Measurements from ENCODE around the genes ZNF561, FBXL12, RDH8 and PPAN.

GRCh38 chr19:8445940-8446528 lies 1.3 kb downstream of the HNRNPM start:
- PRO-cap: no peak

GRCh38 chr19:8527285-8527826 lies 13.4 kb upstream of the ZNF414 start:
- PRO-cap: no peak

DNA sequence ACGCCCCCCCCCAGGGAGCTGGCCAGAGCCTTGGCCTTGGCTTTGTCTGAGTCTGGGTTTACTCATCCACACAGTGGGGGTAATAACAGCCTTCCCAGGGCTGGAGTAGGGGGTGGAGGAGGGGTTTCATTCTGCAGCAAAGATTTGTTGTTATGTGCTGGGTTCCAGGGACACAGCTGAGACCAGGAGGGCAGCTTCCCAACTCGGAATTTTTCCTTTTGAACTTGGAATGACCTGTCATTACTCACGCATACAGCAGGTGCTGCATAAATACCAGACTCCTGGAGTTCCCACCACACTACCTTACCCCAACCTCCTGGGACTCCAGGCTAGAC lies 1.4 kb upstream of the ADAMTS10 start:
- PRO-cap: unidirectional peak, minus-strand start at position 54 of the sequence

GRCh38 chr19:9039787-9040192 lies 47.1 kb upstream of the OR1M1 start:
- PRO-cap: no peak

GRCh38 chr19:9621101-9622133 lies at the start of gene ZNF561:
Gene ZNF561, minus strand, starts transcription at chr19:9621232.
- PRO-cap: bidirectional peak, plus-strand start at chr19:9621298, minus-strand start at chr19:9621231; bidirectional peak, plus-strand start at chr19:9621911, minus-strand start at chr19:9621795

DNA sequence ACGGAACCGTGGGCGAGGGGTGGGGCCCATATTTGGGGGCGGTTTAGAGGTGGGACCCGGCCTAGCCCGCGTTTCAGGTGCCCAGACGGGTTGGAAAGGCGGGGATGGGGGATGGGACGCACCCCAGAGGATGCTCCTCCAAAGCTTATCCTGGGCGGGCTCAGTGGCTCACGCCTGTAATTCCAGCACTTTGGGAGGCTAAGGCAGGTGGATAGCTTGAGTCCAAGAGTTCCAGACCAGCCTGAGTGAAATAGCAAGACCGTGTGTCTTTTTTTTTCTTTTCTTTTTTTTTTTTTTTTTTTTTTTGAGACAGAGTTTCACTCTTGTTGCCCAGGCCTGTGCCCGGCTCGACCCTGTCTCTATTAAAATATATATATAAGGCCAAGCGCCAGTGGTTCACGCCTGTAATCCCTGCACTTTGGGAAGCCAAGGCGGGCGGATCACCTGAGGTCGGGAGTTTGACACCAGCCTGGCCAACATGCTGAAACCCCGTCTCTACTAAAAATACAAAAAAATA lies 442 bp upstream of the ZNF562 start:
- PRO-cap: no peak

DNA sequence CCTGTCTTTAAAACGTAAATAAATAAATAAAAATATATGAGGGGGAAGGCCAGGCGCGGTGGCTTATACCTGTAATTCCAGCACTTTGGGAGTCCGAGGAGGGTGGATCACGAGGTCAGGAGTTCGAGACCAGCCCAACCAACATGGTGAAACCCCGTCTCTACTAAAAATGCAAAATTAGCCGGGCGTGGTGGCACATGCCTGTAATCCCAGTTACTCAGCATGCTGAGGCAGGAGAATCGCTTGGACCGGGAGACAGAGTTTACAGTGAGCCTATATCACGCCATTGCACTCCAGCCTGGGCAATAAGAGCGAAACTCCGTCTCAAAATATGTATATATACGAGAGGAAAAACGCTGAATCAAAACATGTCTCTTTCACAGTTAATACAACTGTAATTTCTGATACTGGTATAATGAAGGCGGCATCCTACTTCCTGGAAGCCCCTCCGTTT lies 903 bp downstream of the ZNF846 start:
- PRO-cap: no peak

DNA sequence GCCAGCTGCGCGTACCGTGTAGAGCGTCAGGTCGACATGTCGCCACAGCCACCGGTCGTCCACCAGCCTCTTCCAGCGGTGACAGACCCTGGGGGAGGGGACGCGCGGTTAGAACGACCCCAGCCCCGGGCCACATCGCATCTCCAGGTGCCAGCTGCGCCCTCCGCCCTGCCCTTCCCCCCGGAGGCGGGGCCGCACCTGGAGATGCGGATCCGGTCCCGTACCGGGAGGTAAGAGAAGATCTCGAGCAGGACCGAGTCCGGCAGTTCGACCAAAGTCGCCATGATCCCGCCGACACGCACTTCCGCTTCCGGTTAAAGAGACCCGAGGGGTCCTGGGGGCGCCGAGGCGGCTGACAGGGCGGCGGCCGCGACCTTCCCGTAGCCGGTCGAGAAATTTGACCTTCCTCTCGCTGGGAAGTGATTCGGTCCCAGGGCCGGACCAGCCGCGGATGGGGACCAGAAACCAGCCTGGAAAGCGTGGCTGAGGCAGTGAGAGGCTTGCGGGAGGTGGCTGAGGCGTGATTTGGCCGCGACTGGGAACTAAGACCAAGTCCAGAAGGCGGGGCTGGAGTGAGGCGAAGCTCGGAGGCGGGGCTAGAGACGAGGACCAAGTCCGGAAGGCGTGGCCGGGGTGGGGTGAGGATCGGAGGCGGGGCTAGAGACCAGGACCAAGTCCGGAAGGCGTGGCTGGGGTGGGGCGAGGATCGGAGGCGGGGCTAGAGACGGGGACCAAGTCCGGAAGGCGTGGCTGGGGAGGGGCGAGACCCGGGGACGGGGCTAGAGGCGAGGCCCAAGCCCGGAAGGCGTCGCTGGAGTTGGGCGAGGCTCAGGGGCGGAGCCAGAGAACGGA lies at the start of gene FBXL12:
TSS of gene FBXL12 (minus strand) at position 550 of the 852 bp plus-strand sequence.
- PRO-cap: bidirectional peak, plus-strand start at position 317 of the sequence, minus-strand start at position 300 of the sequence; bidirectional peak, plus-strand start at position 763 of the sequence, minus-strand start at position 544 of the sequence

DNA sequence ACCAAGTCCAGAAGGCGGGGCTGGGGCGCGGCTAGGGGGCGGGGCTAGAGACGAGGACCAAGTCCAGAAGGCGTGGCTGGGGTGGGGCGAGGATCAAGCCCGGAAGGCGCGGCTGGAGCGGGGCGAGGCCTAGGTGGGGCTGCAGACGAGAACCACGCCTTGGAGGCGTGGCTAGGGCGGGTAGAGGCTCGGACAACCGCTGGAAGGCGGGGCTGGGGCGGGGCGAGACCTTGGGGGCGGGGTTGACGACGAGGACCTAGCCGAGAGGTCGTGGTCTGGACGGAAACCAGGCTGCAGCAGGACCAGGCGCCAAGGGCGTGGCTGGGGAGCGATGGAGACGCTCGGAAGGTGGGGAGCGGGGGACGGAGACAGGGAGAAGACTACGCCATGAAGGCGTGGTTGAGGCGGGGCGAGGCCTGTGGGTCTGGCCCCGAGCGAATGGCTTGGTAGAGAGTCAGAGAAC lies 534 bp upstream of the FBXL12 start:
- PRO-cap: unidirectional peak, plus-strand start at position 284 of the sequence

GRCh38 chr19:10013246-10013767 lies at the start of gene RDH8:
Gene RDH8, plus strand, starts transcription at chr19:10013483.
- PRO-cap: no peak

DNA sequence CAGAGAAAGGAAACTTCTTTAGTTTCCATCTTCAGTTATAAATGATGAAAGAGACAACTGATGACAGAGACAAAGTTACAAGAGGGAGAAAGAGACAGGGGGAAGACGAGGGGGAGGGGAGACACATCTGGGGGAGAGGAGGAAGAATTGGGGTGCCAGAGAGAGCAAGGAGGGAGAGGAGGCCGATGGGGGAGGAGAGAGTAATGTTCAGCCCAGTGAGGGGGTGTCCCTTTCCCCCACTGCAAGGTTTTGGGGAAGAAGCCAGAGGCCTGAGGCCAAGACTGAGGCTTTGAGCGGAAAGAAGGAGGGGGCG lies 699 bp upstream of the PPAN start:
- PRO-cap: no peak

DNA sequence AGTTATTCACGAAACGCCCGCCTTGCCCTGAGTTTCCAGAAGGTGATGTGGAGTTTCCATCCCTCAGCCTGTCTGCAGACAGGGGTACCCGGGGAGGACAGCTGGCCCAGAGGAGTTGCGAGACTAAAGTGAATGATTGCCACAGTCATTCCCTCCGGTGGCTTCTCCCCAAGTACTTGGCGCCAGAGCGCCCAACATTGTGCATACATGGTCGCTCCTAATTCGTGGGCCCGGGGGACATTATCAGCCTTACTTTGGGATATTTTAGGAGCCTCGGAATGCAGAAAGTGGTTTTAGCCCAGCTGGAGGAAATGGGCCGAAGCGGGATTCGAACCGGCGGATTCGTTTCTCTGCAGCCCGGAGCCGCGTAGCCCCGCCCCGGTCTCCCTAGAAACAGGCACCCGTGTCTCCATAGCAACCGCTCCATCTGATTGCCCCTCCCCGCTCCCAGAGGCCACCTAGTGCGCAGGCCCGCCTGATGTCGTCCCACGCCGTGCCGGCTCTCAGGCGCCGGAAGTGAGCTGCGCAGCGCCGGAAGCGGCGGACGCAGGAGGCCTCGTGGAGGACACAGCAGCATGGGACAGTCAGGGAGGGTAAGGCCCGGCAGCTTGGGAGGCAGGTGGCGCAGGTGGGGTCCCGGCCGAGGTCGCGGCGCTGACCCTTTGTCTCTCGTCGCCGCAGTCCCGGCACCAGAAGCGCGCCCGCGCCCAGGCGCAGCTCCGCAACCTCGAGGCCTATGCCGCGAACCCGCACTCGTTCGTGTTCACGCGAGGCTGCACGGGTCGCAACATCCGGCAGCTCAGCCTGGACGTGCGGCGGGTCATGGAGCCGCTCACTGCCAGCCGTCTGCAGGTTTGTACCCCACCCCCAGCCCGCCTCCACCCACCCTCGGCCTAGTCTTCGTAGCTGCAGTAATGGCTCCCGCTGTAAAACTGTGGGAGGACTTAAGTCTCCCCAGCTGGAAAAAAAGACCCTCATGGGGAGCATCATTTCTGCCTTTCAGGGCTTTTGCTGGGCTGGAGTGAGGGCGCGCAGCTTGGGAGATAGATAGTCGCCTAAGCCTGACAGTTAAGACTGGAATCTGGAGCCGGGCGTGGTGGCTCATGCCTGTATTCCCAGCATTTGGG lies at the start of gene PPAN:
TSS of gene PPAN (plus strand) at position 543 of the 1,127 bp plus-strand sequence.
- PRO-cap: unidirectional peak, plus-strand start at position 528 of the sequence

DNA sequence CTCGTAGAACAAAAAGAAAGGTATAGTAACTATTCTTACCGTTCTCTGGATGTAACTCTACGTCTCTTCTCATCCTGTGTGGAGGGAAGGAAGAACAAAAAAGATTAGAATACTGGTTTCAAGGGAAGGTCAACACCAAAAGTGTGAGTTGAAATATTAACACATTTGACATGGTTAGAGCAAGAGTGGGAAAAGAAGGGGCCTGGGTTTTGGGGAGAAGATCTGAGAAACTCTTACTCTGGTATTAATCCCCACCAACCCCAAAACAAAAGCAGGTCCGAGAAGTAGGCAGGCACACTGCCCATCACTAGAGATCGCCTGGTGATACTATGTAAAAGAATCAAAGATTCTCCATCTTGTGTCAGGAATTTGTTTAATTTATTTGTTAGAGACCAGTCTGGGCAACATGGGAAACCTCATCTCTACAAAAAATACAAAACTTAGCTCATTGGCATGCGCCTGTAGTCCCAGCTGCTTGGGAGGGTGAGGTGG lies 20.9 kb downstream of the DNMT1 start:
- PRO-cap: no peak

DNA sequence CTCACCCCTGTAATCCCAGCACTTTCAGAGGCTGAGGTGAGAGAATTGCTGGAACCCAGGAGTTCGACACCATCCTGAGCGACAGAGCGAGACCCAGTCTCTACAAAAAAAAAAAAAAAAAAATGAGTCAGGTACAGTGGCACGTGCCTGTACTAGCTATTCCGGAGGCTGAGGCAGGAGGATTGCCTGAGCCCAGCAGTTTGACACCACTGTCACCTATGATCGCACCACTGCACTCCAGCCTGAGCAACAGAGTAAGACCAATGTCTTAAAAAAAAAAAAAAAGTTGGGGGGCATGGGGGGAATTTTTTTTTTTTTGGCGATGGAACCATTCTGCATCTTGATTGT lies 8.0 kb upstream of the S1PR2 start:
- PRO-cap: no peak

DNA sequence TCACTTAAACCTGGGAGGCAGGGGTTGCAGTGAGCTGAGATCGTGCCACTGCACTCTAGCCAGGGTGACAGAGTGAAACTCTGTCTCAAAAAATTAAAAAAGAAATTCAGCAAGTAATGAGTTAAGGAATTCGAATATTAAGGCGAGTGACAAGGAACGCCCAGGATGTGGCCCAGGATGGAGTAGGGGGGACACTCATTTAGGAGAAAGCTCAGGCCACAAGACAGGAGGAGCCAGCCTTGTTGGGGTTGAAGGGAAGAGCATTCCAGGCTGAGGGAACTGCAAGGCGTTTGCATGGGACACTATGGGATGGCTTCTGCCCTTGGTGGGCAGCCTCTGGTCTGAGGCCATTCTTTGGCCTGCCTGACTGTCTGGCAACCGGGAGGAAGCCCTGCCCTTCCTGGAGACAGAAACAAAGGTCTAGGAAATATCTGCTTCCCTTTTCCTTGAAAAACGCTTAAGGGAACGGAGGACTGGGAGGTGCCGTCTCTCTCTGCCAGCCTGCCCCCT lies 3.0 kb upstream of the ICAM1 start:
- PRO-cap: unidirectional peak, plus-strand start at position 450 of the sequence; unidirectional peak, plus-strand start at position 460 of the sequence

- PRO-cap: unidirectional peak, plus-strand start at chr19:10269654
Observed at GRCh38 chr19:10269309-10270218, 1.4 kb upstream of the ICAM1 start.

DNA sequence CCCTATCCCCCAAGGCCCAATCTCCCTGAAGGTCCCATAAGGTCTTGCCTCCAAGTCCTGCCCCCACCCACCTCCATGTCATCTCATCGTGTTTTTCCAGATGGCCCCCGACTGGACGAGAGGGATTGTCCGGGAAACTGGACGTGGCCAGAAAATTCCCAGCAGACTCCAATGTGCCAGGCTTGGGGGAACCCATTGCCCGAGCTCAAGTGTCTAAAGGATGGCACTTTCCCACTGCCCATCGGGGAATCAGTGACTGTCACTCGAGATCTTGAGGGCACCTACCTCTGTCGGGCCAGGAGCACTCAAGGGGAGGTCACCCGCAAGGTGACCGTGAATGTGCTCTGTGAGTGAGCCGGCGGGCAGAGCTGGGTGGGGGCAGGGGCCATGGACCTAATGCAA lies 2.1 kb upstream of the ICAM4 start:
- PRO-cap: no peak

- PRO-cap: no peak
Observed at GRCh38 chr19:10295137-10295908, 5.6 kb downstream of the ICAM5 start.

DNA sequence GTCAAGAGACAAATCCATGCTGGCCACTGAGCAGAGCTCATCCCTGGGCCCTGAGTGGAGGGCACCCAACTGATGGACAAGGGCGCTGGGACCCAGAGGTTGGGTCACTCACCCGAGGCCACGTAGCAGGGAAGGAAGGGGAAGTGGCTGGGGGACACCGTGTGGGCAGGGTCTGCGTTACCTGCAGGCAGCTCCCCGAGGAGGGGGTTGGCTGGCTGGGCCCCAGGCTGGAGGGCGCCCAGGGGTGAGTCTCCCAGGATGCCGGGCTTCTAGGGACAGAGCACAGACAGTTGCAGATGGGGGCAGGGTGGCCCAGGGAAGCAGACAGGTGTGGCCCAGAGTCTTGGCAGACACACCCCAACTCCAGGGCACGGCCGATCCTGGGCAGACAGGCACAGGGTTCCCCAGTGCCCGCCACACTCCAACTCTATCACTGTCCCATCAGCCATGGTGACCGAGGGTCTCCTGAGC lies 5.6 kb upstream of the FDX2 start:
- PRO-cap: no peak

DNA sequence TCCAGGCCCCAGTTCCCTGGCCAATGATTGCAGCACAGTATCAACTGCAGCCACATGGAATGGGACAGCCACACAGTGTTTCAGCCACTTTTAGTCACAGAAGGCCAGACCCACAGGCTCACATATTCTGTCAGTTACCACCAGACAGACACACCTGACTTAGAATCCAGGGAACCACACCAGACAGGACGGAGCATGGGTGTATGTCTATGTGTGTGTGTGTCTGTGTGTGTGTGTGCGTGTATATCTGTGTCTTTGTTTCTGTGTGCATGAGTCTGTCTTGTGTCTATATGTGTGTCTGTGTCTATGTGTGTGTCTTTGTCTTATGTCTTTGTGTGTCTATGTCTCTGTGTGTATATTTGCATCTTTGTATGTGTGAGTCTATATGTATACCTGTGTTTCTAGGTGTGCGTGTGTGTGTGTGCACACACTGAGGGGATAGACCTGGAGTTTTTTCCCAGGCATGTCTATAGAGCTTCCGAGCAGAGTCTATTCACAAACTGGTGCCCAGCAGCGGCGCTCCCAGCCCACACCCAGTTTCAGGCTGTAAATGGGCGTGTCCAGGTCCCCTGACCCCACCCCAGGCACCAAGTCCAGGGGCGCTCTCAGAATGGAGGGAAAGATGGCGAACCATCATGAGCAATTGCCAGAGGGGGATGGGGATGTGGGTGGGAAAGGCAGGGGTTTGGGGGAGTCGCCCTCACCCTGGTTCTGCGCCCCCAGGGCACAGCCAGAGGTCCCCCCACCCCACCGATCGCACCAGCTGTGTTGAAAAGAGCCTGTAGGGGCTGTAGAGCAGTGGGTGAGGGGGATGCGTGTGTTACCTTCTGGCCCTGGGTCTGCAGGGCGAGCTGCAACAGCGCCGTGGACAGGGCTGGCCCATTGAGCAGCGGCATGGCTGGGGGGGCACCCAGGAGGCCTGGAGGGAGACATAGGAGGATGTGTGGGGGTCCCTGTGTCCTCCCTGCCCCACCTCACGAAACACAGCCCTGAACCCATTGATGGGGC lies 6.3 kb upstream of the FDX2 start:
- PRO-cap: no peak